Measurements from ENCODE around the genes SYNGR3, PGP, DNASE1L2 and PDPK1.

DNA sequence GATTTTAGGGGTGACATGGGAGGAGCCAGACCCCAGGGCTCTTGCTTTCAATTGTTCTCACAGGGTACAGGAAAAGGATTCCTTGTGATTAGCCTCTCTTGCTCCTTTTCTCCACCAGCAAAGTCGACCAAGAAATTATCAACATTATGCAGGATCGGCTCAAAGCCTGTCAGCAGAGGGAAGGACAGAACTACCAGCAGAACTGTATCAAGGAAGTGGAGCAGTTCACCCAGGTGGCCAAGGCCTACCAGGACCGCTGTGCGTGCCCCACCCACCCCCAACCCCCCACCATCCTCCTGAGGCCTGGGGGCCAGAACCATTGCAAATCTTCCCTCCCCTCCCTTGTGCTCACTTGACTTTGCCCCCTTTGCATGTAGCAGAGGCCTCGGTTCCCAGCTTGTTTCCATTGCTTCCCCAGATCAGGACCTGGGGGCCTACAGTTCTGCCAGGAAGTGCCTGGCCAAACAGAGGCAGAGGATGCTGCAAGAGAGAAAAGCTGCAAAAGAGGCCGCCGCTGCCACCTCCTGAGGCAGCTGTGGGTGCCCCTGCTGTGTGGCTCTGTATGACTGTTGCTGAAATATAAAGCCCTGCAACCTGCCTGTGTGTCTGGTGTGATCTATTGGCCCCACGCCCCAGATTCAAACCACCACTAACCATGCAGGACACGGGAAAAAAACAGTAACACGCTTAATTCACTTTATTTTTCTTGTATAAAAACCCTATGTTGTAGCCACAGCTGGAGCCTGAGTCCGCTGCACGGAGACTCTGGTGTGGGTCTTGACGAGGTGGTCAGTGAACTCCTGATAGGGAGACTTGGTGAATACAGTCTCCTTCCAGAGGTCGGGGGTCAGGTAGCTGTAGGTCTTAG lies 2.3 kb downstream of the NDUFB10 start:
- PRO-cap, result no peak
- RAMPAGE, long total RNA, 4 experiments, result no peak in any of the 4 experiments

DNA sequence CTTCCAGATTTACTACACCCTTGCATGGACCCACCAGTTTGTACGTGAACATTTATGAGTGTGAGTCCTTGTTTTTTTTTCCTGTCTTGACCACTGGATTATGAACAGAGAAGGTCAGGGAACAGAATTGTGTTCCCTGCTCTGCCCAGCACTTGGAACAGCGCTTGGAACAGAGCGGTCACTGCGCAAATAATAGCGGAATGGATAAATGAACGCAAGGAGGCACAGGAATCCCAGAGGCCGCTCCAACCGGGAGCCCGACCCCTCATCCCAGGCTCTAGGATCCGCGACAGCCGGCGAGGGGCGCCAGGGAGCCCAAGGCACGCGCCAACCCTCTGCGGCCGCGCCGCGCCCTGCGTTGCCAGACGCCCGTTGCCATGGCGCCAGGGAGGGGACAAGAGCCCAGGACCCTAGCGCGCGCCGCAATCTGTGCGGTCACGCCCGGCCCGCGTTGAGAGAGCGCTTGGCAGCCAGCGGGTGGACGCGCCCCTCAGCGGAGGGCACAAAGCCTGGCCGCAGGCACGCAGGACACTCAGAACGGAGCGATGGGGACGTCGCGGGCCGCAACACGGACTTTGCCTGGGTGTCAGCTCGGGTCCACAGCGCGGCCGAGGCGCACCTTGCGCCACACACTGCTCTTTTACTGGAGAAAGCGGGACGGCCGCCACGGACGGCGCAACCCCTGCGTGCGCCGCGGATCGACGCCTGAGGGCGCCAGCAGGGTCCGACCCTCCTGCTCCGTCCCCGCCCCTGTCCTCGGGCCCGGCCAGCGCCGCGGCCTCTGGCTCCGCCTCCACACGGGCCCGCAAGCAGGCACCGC lies 532 bp upstream of the GFER start:
- PRO-cap, result unidirectional peak, plus-strand start at position 454 of the sequence; unidirectional peak, plus-strand start at position 535 of the sequence; bidirectional peak, plus-strand start outside the sequence, minus-strand start at position 752 of the sequence
- RAMPAGE, long total RNA, 4 experiments, result no peak in any of the 4 experiments

- PRO-cap, result no peak
- RAMPAGE, long total RNA, 4 experiments, result no peak in any of the 4 experiments
These were observed at the start of gene SYNGR3 for GRCh38 chr16:1989576-1990780. Gene SYNGR3 (plus strand): TSS chr16:1989970.

DNA sequence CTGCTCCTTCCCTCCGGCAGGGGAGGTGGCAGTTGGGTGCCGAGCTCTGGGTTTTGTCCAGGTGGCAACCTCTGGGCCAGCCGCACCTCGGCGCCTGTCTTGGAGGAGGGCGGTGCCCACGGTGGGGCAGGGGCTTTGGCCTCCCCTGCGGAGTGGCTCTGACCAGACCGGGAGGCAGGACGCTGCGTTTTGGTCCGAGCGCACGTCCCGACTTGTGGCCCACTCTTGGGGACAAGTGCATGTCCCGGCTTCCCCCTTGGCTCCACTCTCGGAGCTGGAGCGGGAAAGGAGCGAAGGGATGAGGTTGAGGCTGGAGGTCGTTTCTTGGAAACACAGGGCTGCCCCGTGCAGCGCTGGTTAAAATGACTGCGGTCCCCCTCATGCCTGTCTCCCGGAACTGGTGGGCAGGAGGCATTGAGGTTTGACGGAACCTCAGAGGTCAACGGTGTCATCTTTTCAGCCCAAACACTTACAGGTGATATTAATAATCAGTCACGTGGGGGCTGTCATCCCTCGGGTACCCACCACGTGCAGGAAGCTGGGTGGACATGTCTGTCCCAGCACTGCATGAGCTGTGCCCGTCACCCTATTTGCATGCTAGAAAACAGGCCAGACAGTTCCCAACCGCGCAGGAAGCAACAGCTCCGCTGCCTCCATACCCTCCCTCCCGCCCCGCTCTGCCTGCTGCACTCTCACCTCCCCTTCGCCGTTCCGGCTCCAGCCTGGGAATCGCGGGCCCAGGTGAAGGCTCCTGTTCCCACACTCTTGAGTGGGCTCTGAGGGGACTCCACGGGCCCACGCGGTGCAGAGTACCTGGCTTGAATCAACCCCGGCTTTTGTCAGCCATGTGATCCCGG lies 1.2 kb downstream of the SYNGR3 start:
- PRO-cap, result unidirectional peak, plus-strand start at position 612 of the sequence
- RAMPAGE, long total RNA, 4 experiments, result no peak in any of the 4 experiments

- PRO-cap, result no peak
- RAMPAGE, long total RNA, 4 experiments, result no peak in any of the 4 experiments
These were observed 9.3 kb downstream of the TSC2 start for GRCh38 chr16:2057076-2057579.

GRCh38 chr16:2154951-2155561 lies 526 bp upstream of the TRAF7 start:
- PRO-cap, result unidirectional peak, minus-strand start at chr16:2155358; bidirectional peak, plus-strand start at chr16:2155810, minus-strand start at chr16:2155518
- RAMPAGE, long total RNA, 4 experiments, result start-site peak on the minus strand in 4 of 4 experiments, at chr16:2155307-2155362 at its widest, 23 to 43 reads per replicate

- PRO-cap, result bidirectional peak, plus-strand start at chr16:2215072, minus-strand start at chr16:2214840
- RAMPAGE, long total RNA, 4 experiments, result no peak in any of the 4 experiments
These were observed at the start of gene PGP for GRCh38 chr16:2214515-2214918. Gene PGP (minus strand): TSS chr16:2214840.

- PRO-cap, result no peak
- RAMPAGE, long total RNA, 4 experiments, result no peak in any of the 4 experiments
These were observed 5.0 kb downstream of the E4F1 start for GRCh38 chr16:2228114-2229140.

DNA sequence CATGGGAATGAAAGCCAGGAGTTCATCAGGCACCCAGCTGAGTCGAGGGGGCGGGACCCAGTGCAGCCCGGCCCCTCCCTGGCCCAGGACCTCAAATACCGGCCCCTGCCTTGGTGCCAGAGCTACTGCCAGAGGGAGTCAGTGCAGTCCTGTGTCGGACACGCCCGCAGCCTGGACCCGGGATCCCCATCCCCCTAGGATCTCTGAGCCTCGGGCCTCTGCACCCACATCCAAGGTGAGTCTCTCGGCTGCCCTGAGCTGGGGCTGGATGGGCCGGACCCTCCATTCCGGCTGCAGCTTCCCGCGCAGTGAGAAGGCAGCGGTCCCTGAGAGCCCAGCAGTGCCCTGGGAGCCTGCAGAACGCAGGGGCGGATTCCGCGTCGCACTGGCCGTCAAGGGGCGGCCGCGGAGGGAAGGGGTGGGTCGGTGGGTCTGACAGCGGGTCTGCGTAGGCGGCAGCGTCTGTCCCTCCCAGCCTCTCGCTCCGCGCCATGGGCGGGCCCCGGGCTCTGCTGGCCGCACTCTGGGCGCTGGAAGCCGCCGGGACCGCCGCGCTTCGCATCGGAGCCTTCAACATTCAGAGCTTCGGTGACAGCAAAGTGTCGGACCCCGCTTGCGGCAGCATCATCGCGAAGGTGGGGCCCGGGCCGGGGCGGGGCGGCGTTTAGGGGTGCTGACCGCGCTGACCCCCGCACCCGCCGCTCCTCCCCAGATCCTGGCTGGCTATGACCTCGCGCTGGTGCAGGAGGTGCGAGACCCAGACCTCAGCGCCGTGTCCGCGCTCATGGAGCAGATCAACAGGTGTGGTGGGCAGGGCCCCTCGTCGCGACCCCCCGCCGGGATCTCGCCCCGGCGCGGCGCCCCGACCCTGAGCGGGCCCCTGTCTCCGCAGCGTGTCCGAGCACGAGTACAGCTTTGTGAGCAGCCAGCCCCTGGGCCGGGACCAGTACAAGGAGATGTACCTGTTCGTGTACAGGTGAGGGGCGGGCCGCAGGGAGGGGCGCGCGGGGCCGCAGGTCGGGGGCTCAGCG lies at the start of gene DNASE1L2:
Gene DNASE1L2 (plus strand): TSS at position 119 of the 1,031 bp plus-strand sequence.
- PRO-cap, result unidirectional peak, plus-strand start at position 121 of the sequence
- RAMPAGE, long total RNA, 4 experiments, result start-site peak on the plus strand in 2 of 4 experiments, centred at positions 128 to 480 of the sequence, 21 to 192 reads per replicate

DNA sequence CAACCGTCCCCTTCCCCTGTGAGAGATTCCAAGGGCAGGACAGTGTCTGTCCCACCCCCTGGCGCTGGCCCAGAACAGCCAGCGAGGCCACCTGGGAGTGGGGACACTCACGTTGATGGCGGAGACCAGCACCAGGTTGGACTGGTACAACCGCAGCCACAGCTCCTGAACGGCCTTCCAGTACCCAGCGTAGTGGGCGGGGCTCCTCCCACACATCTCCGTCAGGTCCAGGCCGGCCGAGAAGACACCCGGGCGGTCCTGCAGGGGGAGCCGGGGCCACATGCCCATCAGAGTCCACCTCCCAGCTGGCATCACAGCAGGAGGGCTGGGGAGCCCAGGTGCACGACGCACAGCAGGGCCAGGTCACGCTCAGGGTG lies 7.1 kb downstream of the ECI1 start:
- PRO-cap, result no peak
- RAMPAGE, long total RNA, 4 experiments, result no peak in any of the 4 experiments

- PRO-cap, result no peak
- RAMPAGE, long total RNA, 4 experiments, result no peak in any of the 4 experiments
These were observed 8.4 kb upstream of the RNPS1 start for GRCh38 chr16:2276079-2276913.

GRCh38 chr16:2334036-2334561 lies 6.4 kb downstream of the ABCA3 start:
- PRO-cap, result no peak
- RAMPAGE, long total RNA, 4 experiments, result no peak in any of the 4 experiments

GRCh38 chr16:2337908-2338323 lies 2.6 kb downstream of the ABCA3 start:
- PRO-cap, result no peak
- RAMPAGE, long total RNA, 4 experiments, result no peak in any of the 4 experiments

DNA sequence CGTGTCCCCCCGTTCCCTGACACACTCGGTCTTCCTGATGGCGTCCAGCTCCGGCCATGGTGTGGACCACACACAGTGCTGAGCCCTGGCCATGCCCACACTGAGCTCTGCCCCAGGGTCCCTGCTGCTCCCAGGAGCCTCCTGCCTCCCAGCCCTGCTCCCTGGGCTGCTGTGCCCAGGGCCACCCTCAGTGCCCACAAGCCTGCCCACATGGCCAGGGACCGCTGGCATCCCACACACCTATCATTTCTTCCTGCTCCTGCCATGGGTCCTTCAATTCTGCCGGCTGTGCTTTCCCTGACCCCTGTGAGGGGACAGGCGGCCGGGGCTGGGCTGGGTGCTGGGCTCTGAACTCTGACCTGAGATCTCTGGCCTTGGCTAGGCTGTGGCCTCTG lies 4.1 kb downstream of the CEMP1 start:
- PRO-cap, result no peak
- RAMPAGE, long total RNA, 4 experiments, result no peak in any of the 4 experiments

DNA sequence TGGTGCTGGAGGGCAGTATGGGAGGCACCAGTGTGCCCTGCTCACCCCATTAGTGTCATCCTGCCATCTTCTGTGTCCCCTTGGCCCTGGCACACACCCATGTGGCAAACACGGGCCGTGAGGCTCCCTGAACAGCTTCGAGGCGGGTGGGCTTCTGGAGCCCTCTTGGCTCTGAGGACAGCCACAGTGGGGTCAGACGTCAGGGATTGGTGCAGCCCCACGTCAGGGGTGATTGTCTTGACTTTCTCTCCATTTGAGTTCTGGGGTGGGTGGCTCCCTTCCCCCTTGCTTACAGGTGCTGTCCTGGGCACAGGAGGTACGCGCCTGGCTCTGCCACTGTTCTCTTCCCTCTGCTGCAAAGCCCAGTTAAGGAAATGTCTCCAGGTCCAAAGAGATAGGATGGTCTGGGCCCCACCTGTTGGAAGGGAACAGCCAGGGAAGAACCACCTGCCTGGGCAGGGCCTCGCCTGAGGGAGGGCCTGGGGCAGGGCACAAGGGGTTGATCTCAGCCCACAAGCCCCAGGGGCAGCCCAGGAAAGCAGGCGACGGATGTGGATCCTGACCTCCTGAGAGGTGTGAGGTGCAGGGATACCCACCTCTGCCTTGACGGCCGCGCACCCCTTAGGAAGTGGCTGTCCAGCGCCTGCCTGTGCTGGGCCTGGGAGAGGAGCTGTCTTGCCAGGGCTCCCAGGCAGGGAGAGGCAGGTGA lies 765 bp downstream of the CEMP1 start:
- PRO-cap, result no peak
- RAMPAGE, long total RNA, 4 experiments, result no peak in any of the 4 experiments

DNA sequence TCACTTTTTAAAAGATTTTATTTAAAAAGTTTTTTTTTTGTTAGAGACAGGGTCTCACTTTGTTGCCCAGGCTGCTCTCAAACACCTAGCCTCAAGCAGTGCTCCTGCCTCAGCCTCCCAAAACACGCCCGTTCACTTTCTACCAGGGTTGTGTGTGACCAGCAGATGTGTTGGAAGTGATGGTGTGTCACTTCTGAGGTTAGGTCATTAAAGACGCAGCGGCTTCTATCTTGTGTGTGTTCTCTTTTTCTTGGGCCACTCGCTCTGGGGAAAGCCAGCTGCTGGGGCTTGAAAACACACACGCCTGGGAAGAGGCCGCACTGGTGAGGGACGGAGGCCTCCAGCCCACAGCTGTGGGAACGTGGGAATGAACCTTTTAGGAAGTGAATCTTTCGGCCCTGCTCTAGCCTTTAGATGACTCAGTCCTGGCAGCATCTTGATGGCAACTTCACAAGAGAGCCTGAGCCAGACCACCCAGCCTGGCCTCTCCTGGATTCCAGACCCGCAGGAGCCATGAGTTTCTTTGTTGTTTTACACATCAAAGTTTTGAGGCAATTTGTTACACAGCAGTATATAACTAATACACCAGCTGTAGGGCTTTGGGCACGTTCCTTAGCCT lies 2.3 kb upstream of the PDPK1 start:
- PRO-cap, result no peak
- RAMPAGE, long total RNA, 4 experiments, result no peak in any of the 4 experiments

- PRO-cap, result unidirectional peak, minus-strand start at chr16:2537488; bidirectional peak, plus-strand start at chr16:2538021, minus-strand start at chr16:2537679
- RAMPAGE, long total RNA, 4 experiments, result start-site peak on the plus strand in 2 of 4 experiments, at chr16:2538000-2538060 at its widest, 25 to 31 reads per replicate
These were observed at the start of gene PDPK1 for GRCh38 chr16:2537299-2538350. Gene PDPK1 (plus strand): TSS chr16:2538021.

DNA sequence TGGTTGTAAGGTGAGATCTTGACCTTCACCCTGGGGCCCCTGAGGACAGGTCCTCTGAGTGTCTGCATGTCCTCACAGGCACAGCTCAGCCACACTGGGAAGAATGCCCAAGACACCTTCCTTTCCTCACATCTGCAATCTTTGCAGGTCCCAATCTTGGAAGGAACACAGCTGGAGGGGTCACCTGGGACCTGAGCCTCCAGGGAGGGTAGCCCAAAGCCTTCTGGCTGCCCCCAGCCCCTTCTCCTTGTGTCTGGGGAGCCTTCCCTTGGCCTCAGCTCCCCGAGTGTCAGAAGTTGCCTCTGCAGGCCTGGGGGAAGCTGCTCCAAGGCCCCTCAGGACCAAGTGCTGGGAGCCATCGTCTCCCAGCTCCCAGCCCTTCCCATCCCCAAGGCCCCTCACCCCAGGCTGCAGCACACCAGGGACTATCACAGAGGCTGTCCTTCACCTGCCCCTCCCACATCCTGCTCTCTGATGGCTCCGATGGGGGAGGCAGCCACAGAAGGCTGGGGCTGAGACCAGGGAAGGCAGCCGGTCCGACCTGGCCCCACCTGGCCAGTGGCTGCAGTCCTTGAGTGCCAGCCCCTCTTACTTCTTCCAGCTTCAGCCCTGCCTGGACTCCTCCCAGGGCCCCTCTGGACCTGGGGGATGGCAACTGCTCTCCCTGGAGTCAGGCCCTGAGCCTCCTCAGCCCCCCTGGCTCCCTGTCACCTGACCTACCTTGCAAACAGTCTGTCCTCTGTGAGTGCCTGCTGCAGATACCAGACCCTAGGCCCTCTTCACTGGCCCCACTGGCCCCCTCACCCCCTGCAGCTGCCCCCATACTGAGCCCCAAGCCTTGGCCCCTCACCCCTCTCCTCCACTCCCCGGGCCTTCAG lies 12.9 kb upstream of the SRRM2 start:
- PRO-cap, result no peak
- RAMPAGE, long total RNA, 4 experiments, result no peak in any of the 4 experiments

- PRO-cap, result no peak
- RAMPAGE, long total RNA, 4 experiments, result no peak in any of the 4 experiments
These were observed 760 bp downstream of the SRRM2 start for GRCh38 chr16:2753240-2753556.

DNA sequence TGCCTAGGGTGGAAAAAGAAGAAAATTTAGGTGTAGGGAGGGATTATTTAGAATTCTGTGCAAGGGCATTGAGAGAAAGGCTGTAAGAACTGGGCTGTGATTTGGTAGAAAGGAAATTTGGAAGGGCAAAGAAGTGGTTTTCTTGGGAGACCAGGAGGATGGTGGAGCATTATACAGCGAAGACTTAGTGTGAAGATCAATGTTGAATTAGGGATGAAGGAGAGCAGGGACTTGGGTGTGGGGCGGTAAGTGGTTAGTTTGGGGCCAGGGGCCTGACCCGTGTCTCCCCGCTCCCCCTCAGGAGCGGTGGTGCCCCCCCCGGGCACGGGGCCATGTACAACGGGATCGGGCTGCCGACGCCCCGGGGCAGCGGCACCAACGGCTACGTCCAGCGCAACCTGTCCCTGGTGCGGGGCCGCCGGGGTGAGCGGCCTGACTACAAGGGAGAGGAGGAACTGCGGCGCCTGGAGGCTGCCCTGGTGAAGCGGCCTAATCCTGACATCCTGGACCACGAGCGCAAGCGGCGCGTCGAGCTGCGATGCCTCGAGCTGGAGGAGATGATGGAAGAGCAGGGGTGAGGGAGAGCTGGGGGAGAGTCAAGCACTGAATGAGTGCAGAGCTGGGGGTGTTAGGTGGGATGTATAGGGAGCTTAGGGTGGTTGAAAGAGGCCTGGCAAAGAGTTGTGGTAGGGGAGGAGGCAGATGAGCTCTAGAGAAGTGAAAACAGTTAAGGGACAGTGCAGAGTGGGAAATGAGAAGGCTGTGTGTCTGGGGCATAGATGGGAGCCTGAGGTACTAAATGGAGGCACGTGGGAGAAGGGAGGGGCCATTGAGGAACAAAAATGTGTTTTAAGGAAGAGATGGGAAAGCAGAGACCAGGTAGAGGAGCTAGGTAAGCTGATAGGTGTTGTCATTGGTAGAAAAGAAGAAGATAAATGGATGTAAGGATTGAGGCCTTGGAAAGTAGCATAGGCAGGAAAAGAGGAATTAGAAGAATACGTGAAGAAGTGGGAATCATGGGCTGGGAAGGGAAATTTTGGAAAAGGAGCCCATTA lies 3.9 kb downstream of the SRRM2 start:
- PRO-cap, result no peak
- RAMPAGE, long total RNA, 4 experiments, result start-site peak on the plus strand in 4 of 4 experiments, centred at positions 339 to 512 of the sequence, 61 to 1,451 reads per replicate

Data from suprapubic skin (tissue), 4 donors.